GM23248 (cell line): ENCODE measurements around a stretch of chr18.

- RAMPAGE, long total RNA: no peak
Observed at GRCh38 chr18:61815297-61816342, 77.2 kb downstream of the RNF152 start.

DNA sequence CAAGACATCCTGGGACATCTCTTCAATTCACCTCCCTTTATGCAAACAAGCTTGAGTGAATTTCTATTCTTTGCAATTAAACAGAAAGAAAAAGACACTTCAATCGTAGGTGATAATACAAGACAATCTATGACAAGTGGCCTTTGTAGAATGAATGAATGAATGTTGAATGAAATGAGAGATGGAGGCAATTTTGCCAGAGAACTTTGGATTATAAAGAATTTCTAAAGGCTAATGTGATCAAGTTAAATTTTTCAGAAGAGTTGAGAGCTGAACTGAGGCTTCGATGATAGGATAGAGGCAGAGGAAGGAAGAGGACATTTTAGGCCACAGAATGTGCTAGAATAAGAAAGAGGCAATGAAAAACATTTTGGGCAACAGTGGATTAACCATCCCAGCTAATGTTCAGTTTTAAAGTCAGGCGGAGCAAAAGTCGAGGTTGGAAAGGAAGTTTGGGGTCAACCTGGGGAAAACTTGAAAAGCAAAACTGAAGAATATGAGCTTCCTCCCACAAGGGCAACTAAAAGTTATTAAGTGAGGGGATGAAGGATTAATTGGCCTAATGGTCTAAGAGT is 6.0 kb downstream of the RNF152 start:
- RAMPAGE, long total RNA: no peak

DNA sequence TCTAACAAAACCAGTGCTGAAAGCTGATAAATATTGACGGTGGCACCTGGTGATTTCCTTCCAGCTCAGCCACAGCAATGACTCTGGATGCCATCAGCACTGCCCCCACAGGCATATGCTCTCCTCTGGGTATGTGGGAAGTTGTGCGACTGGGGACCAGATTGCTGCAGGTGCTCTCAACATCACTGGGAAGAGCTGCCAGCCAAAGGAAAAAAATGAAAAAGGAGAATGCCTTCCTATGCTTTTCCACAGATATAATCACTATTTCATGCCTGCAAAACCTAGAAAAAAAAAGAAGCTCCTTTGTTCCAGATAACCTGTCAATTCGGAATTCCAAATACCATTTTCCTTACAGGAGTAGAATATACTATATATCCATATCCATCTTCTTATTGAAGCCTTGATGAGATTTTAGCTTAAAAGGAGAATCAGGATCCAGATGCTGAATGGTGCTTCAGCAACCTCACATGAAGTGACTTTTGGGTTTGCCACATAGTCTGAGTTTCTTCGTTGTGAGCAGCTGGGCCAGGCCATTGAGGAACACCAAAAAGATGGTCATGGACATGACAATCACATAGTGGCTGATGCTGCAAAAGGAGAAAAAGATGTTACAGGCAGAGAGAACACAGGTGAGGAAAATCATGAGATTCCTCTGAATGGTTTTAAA is 141.3 kb downstream of the PIGN start:
- RAMPAGE, long total RNA: no peak

- RAMPAGE, long total RNA: no peak
Observed at GRCh38 chr18:62368662-62369386, 43.7 kb downstream of the TNFRSF11A start.

DNA sequence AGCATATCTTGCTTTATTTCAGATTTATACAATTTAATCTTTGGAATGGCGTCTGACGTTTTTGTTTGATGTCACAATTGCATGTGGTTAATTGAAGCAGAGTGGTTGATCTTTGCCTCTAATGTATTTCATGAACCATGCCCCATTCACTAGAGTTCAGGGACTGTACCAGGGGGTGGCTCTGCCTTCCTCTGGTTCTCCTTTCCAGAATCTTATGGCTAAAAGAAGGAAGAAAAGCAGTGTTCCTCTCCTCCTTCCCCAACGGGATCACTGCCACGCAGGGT is 24.0 kb upstream of the ZCCHC2 start:
- RAMPAGE, long total RNA: no peak

- RAMPAGE, long total RNA: no peak
Observed at GRCh38 chr18:62524654-62525173, 1.9 kb downstream of the ZCCHC2 start.

GRCh38 chr18:62621395-62622052 is 93.8 kb upstream of the PHLPP1 start:
- RAMPAGE, long total RNA: no peak

DNA sequence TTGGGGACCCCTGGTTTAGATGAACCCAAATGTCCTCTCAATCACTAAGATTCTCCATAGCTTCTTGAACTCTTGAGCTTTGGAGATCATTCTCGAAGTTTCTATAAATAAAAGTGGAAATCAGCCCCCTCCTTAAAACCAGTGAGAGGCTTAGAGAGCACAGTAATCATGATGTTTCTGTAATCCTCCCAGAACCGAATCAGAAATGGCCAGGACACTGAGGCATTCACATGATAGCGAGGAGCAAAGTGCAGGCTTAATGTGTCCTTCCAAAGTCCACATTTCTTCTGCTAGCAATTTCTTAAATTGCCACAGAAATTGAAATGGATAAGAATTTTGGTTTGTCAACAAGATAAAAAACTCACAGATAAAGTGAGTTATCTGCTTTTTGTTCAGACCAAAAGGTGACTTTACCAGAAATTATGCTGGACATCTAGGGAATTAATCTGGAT is 82.6 kb upstream of the PHLPP1 start:
- RAMPAGE, long total RNA: no peak

- RAMPAGE, long total RNA: no peak
Observed at GRCh38 chr18:62715994-62716517, 715 bp downstream of the PHLPP1 start.

DNA sequence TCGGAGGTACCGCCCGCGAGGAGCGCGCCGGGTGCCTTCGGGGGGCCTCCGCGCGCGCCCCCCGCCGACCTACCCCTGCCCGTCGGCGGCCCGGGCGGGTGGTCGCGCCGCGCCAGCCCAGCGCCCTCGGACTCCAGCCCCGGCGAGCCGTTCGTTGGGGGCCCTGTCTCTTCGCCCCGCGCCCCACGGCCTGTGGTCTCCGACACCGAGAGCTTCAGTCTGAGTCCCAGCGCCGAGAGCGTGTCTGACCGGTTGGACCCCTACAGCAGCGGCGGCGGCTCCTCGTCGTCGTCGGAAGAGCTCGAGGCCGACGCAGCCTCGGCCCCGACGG is 1.1 kb downstream of the PHLPP1 start:
- RAMPAGE, long total RNA: no peak

DNA sequence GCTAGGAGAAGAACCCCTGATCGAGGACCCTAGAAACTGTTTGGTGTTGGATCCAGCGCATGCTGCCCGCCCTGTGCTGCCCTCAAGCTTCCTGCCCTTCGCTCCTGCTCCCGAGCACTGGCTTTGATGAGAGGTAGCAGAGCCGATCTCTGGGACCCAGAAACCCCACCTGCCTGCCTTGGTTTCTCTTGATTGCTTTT is 267.2 kb downstream of the PHLPP1 start:
- RAMPAGE, long total RNA: no peak

- RAMPAGE, long total RNA: no peak
Observed at GRCh38 chr18:63004613-63005203, 289.4 kb downstream of the PHLPP1 start.

GRCh38 chr18:63100085-63100841 is 219.3 kb downstream of the BCL2 start:
- RAMPAGE, long total RNA: no peak

DNA sequence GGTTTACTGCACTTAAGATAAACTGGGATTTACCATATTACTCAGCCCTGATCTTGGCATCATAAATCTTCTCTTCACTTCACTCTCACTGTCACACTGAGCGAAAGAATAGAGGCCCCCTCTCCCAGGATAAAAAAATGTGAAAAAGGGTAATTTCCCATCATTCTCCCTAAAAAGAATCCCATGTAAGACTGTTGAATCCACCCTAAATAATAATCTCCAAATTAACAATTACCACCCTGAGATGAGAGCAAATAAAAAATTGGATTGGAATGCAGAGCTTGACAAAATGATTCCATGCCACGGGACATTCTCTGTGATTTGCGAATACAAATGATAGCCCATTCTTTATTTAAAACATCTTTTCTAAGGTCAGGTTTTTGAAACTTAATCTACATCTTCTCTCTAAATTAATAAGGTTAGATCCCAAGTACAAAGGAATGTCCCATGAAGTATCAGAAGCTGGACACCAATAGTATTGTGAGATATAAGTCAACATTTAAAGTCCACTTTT is 129.5 kb downstream of the BCL2 start:
- RAMPAGE, long total RNA: no peak

DNA sequence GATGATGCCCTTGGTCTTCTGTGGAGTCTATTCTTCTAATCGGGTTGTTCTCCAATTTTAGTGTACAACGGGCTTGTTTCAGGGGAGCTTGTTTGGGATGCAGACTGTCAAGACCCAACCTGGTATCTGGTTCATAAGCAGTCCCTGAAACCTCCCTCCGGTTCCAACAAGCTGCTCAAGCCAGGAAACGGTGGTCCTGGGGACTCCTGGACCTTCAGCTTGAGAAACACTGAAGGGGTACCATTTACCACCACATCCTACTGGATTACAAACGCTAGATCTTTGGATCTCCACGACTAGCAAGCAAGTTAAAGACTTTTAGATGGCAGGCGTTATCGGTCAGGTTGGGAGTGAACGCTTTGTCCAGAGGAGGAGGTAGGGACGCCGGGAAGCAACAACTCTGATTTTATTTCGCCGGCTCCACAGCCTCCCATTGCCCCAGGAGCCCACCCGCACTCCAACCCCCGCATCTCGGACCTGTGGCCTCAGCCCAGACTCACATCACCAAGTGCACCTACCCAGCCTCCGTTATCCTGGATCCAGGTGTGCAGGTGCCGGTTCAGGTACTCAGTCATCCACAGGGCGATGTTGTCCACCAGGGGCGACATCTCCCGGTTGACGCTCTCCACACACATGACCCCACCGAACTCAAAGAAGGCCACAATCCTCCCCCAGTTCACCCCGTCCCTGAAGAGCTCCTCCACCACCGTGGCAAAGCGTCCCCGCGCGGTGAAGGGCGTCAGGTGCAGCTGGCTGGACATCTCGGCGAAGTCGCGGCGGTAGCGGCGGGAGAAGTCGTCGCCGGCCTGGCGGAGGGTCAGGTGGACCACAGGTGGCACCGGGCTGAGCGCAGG is 1.8 kb downstream of the BCL2 start:
- RAMPAGE, long total RNA: no peak

DNA sequence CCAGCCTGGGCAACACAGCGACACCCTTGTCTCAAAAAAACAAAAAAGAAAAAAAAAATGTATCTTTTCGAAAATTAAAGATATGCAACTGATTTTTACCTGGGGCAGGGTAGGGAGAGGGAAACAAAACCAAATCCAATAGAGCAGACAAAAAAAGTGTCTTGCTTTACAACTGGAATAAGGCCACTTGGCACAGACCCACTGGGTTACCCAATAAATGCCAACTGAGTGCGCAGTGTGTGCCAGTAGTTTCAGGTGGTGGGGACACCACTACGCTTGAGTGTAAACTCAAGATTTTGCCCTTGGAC is 16.4 kb downstream of the VPS4B start:
- RAMPAGE, long total RNA: no peak

GRCh38 chr18:63417319-63418022 is 4.8 kb downstream of the VPS4B start:
- RAMPAGE, long total RNA: no peak

DNA sequence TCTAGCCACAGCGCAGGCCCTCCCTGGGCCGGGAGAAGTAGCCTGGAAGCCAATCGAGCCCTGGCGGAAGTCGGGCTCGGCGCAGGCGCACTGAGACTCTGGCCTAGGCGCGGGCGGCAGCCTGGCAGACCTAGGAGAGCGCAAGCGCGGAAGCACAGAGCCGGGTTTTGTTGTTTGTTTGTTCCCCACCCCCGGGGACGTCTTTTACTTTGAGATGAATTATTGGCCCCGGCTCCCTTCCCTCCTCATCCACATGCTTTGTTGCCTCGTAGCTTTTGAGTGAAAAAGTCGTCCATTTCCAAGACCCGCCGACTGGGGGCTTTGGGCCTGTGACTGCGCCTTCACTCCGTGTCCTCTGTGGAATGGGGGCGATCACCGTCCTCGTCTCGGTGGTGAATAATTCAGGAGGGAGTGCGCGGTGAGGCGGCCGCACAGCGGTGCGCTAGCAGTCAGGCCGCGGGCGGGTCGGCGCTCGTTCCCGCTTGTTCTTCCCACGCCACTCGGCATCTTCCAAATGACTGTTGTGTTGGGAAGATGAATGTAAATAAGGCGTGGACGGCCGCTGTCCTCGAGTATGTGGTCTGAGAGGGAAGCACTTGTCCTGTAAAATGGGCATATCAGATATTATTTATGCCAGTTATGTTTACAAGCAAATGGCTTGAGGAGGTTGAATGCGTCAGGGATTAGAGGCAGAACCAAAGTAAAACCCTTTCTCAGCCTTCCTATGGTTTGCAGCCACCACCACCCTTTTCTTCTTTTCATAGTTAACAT is 463 bp upstream of the VPS4B start:
- RAMPAGE, long total RNA: no peak

DNA sequence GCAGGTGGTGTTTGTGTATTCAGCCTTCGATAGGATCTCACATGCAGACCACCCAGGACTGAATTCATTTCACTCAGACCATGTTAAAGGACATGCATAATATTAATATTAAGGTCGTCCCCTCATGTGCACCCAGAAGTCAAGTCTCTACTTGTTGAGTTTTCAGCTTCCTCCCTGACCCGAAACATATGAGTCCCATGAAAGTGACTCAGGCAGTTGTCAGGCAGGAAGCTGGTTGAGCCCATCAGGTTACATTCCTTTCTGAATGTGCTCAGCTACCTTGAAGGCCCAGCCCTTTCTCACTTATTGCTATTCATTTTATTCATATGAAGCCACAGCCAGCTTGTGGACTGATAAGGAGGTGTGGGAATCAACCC is 5.1 kb upstream of the VPS4B start:
- RAMPAGE, long total RNA: no peak

DNA sequence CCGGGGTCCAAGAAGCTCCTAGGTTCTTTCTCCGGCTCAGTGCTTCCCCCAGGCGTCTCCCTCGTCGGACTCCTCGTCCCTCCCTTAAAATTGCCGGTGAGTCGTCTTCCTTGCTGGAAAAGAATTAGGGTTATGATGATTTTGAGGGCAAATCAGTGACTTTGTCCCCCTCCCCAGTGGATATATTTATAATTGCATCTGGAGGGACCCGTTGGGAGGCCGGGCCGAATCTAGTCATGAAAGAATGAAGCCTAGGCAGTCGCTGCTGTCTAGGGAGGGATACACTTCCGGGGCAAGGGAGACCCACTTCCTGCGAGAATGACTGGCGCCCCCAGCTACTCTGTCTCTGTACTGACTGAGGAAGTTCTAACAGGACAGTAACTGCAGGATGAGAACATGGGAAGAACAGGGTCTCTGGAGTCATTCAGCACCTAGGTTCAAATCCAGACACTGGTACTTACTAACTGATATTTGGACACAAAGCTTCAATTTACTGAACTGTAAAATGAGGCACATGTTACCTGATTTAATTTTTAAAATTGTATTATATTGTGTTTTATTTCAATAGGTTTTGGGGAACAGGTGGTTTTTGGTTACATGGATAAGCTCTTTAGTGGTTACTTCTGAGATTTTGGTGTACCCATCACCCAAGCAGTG is 13.7 kb downstream of the SERPINB5 start:
- RAMPAGE, long total RNA: no peak